Measurements from ENCODE around the genes EDN1 and NOL7.

GRCh38 chr6:11771441-11772104 is 7.0 kb downstream of the ADTRP start:
- PRO-cap, result no peak
- RAMPAGE, long total RNA, 4 experiments, result no peak in any of the 4 experiments

GRCh38 chr6:11774600-11774819 is 4.1 kb downstream of the ADTRP start:
- PRO-cap, result no peak
- RAMPAGE, long total RNA, 4 experiments, result no peak in any of the 4 experiments

GRCh38 chr6:11810611-11811312 is 32.2 kb upstream of the ADTRP start:
- PRO-cap, result no peak
- RAMPAGE, long total RNA, 4 experiments, result no peak in any of the 4 experiments

GRCh38 chr6:11881415-11881891 is 102.8 kb upstream of the ADTRP start:
- PRO-cap, result no peak
- RAMPAGE, long total RNA, 4 experiments, result no peak in any of the 4 experiments

DNA sequence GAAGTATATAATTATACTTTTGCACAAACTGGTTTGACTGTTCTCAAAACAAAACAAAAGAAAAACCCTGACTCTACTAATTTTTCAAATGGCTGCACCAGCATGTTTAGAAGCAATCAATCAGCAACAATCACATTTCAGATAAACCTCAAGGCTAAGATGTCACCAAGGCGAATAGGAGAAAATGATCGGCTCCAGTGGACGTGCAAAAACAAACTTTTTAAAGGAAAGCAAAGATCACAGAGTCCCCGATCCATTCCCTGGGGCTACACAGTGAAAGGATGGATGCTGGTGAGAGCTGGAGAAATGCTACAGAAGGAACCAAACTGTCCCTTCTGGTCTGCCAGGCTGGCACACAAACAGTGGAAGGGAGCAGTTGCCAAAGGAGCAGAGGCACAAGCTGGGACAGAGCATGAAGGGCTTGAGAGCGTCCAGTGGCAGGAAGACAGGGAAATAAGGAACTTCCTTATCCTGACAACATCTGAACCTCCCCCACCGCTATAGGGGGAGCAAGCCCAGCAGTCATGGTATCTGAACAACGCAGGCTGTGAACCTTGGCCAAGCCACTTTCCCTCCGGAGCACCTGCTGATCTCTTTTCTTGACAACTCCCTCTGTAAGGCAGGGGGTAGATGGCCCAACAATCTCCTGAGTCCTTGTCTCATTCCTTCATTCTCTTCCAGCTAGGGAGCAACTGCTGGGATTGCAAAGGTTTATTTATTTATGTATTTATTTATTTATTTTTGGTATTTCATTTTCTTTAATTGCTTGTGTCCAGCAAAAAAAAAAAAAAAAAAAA is 73.7 kb upstream of the HIVEP1 start:
- PRO-cap, result no peak
- RAMPAGE, long total RNA, 4 experiments, result no peak in any of the 4 experiments

DNA sequence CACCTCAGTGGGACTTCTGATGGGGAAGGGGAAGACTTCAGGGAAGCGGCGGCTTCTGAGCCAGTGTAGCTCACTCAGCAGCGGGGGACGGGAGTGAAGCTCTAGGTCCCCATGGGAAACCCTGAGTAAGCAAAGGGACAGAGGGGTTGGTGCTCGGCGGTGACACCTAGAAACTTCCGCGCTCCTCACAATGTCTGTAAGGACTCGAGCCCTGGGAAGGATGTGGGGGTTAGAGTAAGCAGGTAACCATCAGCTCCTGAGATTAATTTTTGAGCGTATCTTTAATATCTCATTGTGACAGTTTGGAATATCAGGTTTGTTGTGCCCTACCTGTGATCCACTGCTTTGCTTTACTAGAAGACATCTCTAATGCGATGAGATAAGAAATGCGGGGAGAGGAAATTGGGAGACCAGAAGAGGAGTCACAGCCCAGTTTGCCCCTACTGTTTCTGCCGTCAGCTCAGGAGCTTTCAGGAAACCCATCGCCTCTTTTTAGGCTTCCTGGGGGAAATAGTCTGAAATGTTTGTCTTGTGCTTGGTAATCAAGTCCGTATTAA is 7.1 kb downstream of the HIVEP1 start:
- PRO-cap, result no peak
- RAMPAGE, long total RNA, 4 experiments, result no peak in any of the 4 experiments

DNA sequence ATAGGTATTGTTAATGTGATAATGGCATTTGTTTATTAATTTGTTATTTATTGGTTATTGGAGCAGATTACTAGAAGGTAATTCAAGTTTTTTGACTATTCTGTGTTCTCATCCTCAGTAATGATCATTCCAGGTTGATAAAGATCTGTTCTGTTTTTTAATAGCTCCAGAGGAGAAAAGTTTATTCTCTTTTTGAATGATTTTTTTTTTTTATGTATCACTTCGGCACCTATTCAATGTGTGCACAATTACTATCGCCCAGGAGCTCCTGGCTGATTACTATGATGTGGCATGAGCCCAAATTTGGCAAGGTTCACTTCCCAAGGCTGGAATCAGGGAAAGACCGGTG is 134.4 kb downstream of the HIVEP1 start:
- PRO-cap, result no peak
- RAMPAGE, long total RNA, 4 experiments, result no peak in any of the 4 experiments

- PRO-cap, result bidirectional peak, plus-strand start at chr6:12290361, minus-strand start at chr6:12290469
- RAMPAGE, long total RNA, 4 experiments, result start-site peak on the plus strand in 3 of 4 experiments, at chr6:12290357-12290369 at its widest, 68 to 259 reads per replicate
Measured at GRCh38 chr6:12289785-12290913, at the start of gene EDN1. TSS of gene EDN1 (plus strand) at chr6:12290361.

DNA sequence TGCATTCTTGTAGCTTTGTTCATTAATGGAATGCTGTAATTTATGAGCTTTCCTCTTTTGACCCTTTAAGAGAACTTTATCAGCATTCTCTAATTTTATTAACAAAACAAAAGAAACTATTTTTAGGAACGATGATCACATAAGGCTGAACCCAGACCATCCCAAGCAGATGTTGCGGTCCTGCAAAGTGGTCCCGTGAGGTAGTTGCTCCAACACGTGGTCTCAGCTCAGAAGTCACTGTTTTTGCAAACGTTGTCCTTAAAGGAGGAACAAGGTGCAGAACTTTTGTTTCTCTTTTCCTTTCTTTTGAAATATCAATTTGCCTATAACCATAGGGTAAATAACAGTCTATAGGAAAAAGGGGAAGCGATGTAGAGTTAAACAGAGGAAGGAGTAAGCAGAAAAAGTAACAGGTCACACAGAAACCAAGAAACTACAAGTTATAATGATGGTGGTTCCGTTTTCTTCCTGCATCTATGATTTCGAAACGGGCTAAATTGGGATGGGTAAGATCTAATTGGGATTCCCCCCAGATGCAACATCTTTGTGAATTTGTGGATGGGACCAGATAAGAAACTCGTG is 121.2 kb upstream of the PHACTR1 start:
- PRO-cap, result no peak
- RAMPAGE, long total RNA, 4 experiments, result no peak in any of the 4 experiments

GRCh38 chr6:13044279-13044786 is 284.0 kb downstream of the TBC1D7 start:
- PRO-cap, result no peak
- RAMPAGE, long total RNA, 4 experiments, result no peak in any of the 4 experiments

GRCh38 chr6:13274939-13275453 is 53.3 kb downstream of the TBC1D7 start:
- PRO-cap, result no peak
- RAMPAGE, long total RNA, 4 experiments, result no peak in any of the 4 experiments

DNA sequence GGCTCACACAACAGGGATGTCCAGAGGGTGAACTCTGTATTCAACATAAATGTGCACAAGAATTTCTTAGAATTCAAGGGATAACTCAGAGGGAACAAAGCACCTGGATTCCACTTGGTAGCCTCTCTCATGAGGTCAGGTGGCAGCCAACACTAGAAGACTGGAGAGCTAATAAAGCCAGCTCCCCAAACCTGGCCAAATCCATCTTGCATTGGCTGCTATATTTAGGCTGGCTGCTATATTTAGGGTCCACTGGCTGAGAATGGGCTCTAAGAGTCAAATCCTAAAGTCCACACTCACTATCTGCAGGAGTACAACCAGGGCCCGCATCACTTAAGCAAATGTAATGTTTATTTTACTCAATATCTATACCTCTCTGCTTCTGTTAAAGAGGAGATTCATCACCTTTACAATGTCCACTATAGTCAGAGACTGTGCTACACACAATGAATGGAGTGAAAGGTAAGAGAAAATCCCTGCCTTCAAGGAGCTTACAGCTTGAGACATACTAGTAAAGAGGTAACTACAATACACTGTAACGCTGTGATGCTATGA is 19.9 kb downstream of the TBC1D7 start:
- PRO-cap, result no peak
- RAMPAGE, long total RNA, 4 experiments, result no peak in any of the 4 experiments

DNA sequence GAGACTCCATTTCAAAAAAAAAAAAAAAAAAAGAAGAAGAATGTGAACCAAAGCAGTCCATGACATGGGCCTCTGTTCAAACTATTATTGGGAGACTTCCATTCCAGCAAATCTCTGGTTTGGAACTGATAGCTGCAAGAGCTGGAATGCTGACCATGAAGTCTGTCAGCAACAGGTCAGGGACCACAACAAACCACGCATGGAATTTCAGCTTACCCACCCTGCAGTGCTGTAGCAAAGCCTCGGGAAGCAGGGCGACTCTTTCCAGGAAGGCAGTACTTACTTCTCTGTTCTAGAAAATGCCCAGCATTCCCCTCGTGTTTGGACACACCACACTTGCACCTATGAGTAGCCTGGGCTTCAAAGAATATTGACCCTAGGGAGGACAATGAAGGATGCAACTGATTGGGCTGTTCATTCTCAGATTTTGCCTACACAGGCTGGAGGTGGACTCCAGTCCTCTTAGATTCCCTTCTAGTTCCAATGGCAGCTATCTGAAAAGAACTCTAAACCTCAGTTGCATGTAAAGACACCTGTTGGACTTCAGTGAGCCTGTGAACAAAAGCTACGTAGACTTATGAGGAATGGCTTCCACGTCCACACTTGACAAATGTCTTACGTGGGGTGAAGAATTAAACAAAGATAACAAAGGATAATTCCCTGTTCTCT is 34.2 kb upstream of the TBC1D7 start:
- PRO-cap, result no peak
- RAMPAGE, long total RNA, 4 experiments, result no peak in any of the 4 experiments

GRCh38 chr6:13470043-13470941 is 17.1 kb downstream of the GFOD1 start:
- PRO-cap, result no peak
- RAMPAGE, long total RNA, 4 experiments, result no peak in any of the 4 experiments

- PRO-cap, result bidirectional peak, plus-strand start at chr6:13486261, minus-strand start at chr6:13486201
- RAMPAGE, long total RNA, 4 experiments, result start-site peak on the plus strand in 1 of 4 experiments, at chr6:13486259-13486273 at its widest, 5 reads per replicate
Measured at GRCh38 chr6:13485487-13486604, 1.6 kb downstream of the GFOD1 start.

DNA sequence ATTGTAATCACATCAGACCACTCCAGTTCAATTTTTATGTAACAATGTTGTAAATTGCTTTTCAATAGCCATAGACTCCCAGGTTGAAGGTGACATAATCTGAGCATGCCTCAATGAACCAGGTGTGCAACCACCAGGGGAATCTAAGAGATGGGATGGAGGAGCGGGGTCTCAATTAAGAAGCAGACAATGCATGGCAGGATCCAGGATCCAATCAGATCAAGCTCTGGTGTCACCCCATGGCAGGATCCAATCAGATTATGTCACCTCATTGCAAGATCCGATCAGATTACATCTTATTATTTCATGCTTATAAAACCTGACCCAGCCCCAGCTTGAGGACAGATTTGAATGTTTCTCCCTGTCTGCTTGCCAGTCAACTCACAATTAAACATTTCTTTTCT is 14.5 kb upstream of the SIRT5 start:
- PRO-cap, result no peak
- RAMPAGE, long total RNA, 4 experiments, result no peak in any of the 4 experiments

GRCh38 chr6:13573065-13573520 is 1.3 kb upstream of the SIRT5 start:
- PRO-cap, result no peak
- RAMPAGE, long total RNA, 4 experiments, result no peak in any of the 4 experiments

GRCh38 chr6:13613692-13614079 is 1.4 kb upstream of the NOL7 start:
- PRO-cap, result no peak
- RAMPAGE, long total RNA, 4 experiments, result no peak in any of the 4 experiments

GRCh38 chr6:13615231-13616362 is at the start of gene NOL7:
TSS of gene NOL7 (plus strand) at chr6:13615335.
- PRO-cap, result bidirectional peak, plus-strand start at chr6:13615335, minus-strand start at chr6:13615182
- RAMPAGE, long total RNA, 4 experiments, result start-site peak on the plus strand in 4 of 4 experiments, at chr6:13615334-13615497 at its widest, 1,012 to 3,452 reads per replicate

GRCh38 chr6:13733033-13734100 is 21.7 kb upstream of the RANBP9 start:
- PRO-cap, result no peak
- RAMPAGE, long total RNA, 4 experiments, result no peak in any of the 4 experiments

Measured in esophagus muscularis mucosa (tissue), 4 donors.